Diencephalon (tissue), 2 donors: ENCODE measurements around a stretch of chr16.

DNA sequence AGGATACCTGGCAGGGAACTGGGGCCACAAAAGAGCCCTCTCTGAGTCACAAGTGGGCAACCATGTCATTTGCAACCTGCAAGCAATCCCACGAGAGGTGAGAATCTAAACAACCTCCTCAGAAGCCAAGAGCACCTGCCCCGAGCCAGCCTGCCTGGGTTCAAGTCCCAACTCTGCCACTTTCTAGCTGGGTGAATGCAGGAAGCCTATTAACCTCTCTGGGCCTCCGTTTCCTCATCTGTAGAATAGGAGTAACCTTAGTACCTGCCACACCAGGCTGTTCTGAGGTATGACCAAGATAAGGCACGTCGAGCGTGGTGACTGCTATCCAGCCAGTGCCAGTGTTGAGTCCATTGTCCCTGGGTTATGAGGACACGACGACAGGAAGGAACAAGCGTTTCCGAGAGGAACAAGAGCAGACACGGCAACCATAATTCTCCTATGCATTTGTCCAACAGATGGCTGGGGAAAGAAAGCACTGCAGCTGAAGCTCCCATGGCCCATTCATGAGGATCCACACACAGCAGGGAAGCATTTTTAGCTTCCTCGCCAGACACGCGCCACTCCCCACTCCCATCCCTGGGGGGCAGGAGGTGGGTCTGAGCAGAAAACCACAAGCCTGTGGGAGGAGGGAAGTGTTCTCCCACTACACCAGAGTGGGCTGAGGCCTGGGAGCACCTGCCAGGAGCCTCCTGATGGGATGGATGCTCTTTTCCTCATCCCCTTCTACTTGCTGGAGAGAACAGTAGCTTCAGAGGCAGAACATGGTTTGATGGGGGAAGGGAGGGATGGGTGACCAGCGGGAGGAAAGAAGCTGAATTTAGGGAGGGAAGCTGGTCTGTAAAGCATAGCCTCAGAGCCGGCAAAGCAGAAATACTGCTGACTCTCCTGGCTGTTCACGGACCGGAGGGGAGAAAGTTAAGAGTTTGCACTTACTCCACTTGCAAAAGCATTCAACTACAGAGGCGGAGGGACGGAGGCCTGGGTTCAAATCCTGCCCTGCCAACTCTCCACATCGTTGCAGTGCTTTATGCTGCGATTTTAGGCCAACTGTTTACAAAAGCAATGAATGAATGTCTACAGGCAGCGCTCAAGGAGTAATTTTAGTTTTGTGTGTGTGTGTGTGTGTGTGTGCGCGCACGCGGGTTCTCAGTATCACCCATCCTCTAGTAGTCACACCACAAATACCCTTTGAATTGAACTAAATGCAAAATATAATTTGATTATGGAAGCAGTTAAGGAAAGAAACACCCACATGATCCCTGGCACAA, 2.7 kb downstream of the COTL1 start:
- RAMPAGE, long total RNA, result no peak

- RAMPAGE, long total RNA, result no peak
Measured at GRCh38 chr16:84618508-84619173, 763 bp upstream of the COTL1 start.

GRCh38 chr16:84641164-84641876, 7.0 kb upstream of the KLHL36 start:
- RAMPAGE, long total RNA, result no peak

- RAMPAGE, long total RNA, result no peak
Measured at GRCh38 chr16:84656635-84657619, 8.6 kb downstream of the KLHL36 start.

DNA sequence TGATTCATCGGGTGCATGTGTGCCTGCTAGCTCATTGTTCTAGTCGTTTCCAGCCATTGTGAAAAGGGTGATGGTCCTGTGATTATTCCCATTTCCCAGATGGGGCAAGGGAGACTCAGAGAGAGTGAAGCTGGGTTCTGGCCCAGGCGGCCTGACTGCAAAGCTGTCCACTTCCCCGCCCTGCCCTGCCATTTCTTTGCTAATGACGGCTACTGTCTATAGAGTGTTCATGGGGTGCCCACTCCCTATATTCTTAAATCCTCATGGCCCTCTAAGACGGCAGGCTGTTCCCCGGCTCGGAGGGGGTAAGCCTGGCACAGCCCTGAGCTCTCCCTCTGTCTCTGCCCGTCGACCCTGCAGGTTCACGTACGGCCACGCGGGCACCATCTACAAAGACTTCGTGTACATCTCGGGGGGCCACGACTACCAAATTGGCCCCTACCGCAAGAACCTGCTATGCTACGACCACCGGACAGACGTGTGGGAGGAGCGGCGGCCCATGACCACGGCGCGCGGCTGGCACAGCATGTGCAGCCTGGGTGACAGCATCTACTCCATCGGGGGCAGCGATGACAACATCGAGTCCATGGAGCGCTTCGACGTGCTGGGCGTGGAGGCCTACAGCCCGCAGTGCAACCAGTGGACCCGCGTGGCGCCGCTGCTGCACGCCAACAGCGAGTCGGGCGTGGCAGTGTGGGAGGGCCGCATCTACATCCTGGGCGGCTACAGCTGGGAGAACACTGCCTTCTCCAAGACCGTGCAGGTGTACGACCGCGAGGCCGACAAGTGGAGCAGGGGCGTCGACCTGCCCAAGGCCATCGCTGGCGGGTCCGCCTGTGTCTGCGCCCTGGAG, 13.1 kb downstream of the KLHL36 start:
- RAMPAGE, long total RNA, result no peak

DNA sequence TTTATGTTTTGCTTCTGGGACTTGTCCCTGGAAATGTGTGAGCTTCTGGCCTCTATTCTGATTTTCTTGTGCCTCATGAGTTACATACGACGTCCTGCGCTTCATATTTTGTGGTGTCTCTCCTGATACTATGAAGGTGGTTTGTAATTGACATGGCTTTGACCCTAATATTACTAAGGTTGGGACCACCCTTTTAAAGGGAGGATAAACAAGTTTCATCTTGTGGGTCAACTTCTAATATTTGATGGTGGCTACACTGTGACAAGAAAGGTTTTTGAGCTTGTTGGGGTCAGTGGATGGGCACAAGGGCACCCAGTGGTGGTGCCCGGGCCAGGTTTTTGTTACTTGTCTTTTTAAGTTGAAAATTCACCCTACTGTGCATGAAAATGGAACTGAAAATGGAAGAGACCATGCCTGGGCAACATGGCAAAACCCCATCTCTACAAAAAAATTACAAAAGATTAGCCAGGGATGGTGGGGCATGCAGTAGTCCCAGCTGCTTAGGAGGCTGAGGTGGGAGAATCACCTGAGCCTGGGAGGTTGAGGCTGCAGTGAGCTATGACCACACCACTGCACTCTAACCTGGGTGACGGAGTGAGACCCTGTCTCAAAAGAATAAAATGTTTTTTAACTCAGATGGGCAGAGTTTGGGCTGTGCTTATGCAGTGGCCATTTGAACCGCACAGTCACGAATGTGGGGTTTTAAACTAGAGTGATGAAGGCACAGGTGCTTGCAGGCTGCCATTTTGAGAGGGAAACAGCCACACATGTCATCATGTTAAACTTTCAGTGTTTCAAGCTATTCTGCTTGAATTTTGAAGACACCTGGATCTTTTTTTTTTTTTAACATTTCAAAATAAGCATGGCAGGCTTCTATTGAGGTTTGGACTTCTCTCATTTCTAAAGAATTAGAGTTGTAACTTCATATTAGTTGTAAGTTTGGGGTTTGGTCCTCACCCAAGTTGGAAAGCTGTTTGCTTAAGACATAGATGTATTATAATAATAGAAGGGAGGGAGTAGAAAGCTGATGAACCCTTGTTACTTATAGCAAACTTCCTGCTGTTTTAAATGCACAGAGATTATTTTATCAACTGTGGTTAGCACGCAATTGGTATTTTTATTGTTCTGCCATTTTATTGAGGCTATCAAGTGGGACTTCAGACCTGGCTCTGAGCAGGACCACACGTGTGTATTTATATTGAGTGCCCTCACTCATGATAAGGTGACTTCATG, 16.5 kb downstream of the KLHL36 start:
- RAMPAGE, long total RNA, result no peak

DNA sequence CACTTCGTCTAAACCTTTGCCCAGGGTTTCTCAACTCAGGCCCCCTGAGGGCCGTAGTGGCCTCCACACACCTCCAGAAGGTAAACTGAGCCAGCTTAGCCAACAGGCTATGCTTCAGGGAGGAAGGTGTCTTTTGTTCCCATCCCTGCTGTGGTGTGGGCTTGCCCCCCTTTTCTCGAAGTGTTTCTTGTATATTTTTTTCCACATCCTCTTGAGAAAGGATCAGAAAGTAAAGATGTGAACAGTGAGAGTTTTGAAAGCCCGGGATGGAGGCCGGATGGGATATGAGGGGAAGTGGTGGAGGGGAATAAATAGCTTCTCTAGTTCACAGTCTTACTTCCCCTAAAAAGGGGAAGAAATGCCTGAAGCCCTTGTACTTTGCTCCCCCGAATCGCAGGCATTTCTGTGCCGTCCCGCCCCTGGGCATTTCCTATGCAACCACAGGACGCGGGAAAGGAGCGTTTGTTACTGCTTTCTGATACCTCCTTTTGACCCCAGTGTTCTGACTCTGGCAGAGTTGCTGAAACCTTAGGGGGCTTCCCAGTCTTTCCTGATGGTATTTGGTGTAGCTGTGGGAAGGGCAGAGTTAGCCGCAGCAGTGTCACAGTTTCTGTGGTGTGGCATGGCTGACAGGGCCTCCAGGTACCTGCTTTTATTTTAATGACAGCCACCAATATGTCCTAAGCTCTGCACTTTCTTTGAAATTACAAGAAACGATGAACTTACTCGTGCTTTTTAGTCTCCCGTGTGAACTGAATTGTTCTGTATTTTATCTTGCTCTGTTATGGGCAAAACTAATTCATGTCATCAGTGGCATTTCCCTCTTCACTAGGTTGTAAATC, 26.9 kb downstream of the USP10 start:
- RAMPAGE, long total RNA, result no peak

DNA sequence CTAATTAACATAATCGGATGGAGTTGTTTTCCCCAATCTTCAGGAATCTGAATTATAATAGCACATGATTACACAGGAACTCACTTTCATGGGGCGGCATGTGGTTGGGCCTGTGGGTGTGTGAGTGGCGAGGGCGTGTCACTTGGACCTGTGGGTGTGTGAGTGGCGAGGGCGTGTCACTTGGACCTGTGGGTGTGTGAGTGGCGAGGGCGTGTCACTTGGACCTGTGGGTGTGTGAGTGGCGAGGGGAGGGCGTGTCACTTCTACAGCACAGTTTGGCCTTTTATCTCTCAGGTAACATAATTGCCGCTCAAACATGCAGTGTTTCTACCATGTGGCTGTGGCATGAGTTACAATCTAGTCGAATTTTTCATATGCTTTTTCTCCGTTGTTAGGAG, 36.1 kb downstream of the USP10 start:
- RAMPAGE, long total RNA, result no peak

- RAMPAGE, long total RNA, result no peak
Measured at GRCh38 chr16:84763808-84764556, 55.8 kb upstream of the CRISPLD2 start.

DNA sequence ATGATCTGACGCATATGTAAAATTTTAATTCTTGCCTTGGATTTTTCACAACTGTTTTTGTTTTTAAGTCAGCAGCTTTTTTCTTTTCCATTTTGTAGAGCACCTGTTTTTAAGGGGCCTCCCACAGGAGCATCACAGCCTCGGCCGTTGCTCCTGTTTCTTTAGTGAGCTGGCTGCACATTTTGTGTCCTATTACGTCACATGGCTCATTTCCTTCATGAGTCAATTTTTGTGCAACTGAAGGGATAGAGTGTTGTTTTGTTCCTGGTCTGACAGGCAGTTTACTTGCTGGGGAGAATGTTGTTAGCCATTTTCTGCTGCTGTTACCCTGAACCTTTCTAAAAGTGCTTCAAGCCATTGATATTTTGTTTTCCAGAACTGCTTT, 45.0 kb upstream of the CRISPLD2 start:
- RAMPAGE, long total RNA, result no peak

DNA sequence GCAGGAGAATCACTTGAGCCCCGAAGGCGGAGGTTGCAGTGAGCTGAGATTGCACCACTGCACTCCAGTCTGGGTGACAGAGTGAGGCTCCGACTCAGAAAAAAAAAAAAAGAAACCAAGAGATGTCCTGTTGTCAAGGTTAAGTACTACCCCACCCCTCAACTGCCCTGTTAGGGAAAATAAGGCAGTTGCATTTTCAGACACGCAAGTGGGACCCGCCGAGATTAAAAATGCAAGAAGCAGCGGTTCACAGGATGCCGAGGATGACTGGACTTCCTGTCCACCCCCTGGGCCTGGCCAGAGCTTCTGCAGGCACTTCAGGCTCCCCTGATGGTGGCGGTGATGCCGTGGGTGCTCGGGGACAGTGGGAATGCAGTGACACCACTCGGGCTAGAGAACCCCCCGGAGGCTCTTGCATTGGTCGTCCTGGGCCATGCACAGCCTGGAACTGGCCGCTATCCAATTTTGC, 13.6 kb upstream of the CRISPLD2 start:
- RAMPAGE, long total RNA, result no peak

DNA sequence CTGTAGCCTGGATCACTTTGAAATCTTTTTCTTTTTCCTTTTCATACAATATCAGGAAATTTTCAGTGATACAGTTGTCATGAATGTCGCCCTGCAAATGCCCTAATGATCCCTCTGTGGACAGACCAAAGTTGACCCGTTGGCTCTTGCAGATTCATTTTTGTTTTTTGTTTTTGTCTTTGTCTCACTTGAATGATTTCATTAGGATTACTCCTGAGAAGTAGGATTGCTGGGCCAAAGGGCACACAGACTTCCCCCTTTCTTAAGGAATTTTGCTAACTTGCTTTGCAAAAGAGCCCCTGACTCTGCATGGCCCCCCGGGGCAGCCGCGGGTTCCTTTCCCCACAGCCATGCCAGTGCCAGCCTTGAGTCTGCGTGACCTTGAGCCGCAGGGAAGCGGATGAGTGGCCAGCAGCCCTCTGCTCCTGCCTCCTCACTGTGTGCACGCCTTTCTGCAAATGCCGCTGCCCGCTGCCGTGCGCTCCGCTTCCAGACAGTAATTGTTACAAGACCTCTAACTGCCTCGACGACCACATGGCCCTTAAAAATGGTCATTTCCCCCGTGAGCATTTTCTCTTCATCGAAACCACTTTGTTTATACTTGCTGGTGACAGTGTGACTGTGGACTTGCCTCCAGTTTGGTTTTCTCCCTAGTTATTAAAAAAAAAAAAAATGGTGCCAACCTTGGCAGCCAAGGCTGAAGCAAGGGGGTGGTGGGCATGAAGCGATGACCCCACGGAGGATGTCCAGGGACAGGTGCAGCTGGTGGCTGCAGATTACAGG, 28.2 kb downstream of the CRISPLD2 start:
- RAMPAGE, long total RNA, result no peak

- RAMPAGE, long total RNA, result no peak
Measured at GRCh38 chr16:84854272-84855075, 34.7 kb downstream of the CRISPLD2 start.

DNA sequence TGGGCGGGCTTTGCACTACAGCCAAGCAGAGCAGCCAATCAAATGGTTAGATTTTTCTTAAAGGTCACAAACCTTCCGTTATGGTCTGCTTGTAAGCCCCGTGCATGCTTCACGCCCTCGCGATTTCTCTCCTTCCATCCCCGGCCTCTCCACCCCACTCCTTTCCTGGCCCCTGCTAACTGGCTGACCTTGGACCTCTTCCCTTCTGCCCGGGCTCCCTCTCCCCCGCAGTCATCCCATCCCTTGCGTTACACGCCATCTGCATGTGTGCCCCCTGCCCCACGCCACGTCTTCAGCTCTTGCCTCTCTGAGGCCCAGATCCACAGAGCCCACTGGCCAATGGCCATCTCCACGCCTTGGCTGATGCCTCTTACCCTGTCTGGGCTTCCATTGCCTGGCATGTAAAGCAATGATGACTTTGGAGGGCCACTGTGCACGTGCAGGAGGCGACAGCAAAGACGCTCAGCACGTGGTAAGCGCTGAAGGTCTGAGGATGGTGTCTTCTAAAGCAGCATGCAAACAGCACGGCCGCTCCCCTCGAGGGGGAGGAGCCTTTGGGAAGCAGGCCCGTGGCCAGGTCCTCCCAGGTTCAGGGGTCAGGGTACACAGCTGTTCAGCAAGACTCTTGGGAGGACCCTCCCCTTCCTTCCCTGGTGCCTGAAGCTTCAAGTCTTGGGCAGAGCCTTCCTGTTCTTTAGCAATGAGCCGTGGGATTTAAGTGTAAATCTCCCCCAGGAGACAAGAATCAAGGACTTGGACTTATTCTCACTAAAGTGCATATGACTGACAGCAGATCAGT, 86.7 kb downstream of the ZDHHC7 start:
- RAMPAGE, long total RNA, result no peak

- RAMPAGE, long total RNA, result no peak
Measured at GRCh38 chr16:84990854-84991284, 20.5 kb downstream of the ZDHHC7 start.

DNA sequence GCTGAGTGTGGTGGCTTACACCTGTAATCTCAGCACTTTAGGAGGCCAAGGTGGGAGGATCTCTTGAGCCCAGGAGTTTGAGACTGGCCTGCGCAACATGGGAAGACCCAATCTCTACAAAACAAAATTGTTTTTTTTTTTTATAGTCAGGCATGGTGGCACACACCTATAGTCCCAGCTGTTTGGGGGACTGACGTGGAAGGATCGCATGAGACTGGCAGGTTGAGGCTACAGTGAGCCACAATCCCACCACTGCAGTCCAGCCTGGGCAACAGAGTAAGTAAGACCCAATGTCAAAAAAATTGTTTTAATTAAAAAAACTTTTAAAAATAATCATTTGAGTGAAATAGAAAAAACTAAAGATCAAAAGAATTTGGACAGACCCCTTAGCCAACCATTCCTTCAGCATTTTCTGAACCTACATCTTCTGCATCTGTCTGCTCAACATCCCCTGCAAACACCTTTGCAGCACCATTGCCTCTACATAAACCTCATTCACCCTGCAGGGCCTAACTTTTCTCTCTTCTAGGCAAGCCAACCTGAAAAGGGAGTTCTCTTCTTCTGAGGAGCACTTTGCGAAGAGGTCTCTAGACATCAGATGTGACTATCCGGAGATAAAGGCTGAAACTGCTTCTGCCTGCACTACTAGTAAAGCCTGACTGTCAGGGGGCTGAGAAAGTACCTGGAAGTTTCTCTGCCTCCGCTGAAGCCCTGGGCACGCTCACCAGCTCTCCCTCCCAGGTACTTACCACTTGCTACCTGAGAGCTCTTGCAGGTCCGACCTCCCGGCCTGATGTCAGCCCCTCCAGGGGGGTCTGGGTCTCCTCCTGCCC, 17.8 kb downstream of the ZDHHC7 start:
- RAMPAGE, long total RNA, result no peak

- RAMPAGE, long total RNA, result no peak
Measured at GRCh38 chr16:84995592-84996139, 15.7 kb downstream of the ZDHHC7 start.

DNA sequence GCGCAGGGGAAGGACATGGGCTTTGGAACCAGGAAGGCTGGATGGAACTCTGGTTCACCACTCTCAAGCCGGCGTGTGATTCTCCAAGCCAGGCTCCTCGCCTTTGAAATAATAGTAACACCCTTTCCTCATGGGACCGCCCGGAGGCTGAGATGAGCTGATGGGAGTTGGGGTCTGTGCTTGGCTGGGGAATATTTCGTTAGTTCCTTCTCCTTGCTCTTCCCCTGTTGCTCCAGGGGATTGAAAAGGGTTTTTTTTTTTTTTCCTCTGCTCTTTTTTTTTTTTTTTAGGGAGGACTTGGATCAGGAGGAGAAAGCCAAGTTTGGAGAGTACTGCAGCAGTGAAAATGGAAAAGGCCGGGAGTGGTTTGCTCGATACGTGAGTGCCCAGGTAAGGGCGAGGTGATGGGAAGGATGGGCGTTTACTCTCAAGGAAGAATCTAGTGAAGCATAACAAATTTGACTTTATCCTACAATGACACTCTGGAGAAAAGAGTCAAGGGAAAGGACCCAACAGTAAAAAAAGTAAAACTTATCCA, 40.7 kb downstream of the CIBAR2 start:
- RAMPAGE, long total RNA, result no peak

DNA sequence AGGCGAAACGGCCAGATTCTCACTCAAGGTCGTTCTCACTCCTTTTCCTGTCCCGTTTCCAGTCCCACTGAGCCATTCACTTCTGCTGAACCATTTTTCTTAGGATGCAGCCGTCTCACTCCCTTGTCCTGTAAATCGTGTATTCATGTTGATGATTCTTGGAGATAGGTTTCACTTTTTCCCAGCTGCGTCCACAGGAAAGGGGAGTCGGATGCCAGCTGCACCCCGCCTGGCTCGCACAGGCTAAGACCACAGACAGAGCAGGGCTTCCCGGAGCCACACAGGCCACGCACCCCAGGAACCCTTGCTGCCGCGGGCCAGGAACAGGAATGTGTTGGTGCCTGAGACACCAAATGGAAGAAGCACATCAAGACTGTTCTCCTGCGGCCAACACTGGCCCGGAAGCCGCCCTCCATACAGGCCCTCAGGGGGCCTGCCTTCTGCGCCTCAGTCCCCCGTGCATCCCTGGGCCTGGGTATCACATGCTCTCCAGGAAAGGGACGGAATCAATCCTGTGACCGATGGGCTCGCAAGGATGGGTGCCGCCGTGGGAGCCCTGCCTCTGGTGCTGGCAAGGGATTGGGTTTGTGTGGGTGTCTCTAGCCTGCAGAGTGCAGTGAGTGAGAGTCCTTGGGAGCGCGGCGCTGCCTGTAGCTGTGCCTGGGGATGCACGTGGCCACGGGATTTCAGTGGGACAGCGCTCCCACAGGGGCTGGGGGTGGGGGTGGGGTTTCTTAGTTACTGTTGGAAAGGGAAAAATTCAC, 19.5 kb downstream of the CIBAR2 start:
- RAMPAGE, long total RNA, result no peak

DNA sequence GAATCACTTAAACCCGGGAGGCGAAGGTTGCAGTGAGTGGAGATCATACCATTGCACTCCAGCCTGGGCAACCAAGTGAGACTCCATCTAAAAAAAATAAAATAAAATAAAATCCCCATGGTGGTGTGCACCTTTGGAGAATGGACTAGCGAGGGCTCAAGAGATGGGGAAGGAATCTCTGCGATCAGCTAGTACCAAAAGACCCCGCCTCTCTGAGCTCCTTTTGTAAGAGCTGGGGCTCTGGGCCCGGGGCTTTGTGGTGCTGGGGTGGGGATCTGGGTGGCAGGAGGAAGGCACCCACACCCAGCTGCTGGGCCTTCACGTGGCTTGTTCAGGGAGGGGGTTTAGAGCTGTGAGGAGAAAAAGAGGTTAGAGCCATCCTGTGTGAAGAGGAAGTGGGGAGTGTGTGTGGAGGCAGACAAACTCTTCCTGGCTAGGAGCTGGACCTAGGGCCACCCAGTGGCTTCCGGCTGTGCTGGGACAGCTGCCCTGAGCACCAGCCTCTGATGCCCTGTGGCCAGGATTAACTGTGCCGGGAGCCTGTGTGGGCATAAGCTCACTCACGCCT, 7.6 kb downstream of the CIBAR2 start:
- RAMPAGE, long total RNA, result no peak